Non-pigmented ciliary epithelial cell (primary cell): ENCODE data around the genes RNF149 and MAP4K4.

- RRBS = no CpG with 5 or more reads among the region's 5 CpGs
These were observed 73.9 kb downstream of the NPAS2 start for GRCh38 chr2:100893791-100894239.

- RRBS = no CpG with 5 or more reads among the region's 23 CpGs
These were observed 77.1 kb upstream of the RPL31 start for GRCh38 chr2:100924690-100925602.

DNA sequence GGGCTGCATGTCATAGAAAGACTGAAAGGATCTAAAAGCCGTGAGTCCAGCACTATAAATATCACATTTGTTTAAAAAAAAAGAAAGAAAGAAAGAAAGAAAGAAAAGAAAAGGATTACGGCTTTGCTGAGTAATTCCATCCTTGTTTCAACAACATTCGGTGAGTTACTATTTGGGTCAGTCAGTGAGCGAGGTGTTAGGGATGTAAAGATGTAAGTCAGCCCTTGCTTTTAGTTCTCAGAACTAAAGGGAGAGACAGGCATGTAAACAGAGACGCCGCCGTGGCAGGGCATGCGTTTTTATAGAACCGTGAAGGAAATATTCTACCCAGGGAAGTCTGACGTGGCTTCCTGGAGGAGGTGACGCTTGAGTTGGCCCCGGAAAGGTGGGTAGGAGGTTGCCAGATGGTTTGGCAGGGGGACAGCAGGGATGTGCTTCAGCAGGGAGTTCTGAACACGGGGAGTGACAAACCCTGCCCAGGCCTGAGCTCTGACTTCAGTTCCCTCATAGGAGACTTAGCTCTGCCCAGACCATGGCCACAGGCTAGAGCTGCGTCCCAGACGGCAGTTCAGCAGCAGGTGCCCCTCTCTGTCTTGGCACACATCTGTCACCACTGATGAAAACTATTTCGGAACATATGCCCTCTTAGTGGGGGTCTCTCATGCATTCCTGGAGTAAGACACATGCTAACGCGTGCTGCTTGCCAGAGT is 23.5 kb upstream of the RPL31 start:
- RRBS = no CpG with 5 or more reads among the region's 18 CpGs

DNA sequence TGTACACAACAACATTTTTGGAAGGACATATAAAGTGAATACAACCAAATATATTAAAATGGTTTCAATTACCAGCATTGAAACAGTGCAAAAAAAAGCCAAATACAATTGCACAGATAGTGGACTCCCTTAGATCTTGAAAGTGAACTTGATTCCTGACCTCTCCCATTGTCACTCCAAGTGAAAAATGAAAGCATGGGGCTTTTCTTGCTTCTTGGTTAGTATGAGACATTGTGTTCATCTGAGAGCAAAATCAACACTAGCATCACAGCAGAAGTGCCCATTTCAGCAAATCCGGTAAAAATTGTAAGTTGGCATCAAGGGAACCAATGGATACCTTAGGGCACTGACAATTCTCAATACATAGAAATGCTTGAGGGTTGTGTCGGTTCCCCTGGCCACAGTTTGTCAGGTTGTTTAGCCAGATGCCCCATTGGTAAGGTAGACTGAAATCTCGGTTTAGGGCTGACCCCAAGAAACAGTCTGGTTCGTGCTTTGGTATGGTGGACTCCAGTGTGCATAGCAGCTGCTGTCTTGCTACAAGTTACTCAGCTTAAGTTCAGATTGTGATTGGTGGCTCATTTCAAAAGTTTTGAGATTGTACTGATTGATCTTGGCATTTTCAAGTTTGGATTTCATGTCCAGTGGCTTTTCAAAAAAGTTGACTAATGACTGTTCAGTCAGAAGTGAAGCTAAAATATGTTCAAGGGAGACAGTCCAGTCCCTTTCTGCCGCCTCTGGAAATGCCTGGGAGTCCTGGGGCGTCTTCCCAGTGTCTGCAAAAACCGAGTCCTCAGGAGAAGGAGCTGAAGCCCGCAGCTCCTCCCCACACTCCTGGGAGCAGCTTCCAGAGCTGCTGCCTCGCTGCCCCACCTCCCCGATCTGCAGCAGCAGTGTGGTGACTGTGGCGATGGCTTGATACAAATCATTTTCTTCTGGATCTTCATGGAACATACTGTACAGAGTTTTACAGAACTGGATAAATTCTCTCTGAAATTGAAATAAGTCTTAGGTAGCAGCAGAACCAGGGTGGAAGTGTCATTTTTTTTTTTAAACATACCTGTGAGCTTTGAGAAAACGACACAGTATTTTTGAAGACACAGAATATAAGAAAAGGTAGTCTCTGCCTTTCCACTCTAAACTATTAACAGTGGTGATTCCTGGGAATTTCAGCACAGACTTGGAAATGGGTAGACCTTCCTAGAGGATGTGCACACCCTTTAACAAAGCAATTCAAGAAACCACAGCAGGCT is 5.6 kb downstream of the RPL31 start:
- RRBS = no CpG with 5 or more reads among the region's 12 CpGs

DNA sequence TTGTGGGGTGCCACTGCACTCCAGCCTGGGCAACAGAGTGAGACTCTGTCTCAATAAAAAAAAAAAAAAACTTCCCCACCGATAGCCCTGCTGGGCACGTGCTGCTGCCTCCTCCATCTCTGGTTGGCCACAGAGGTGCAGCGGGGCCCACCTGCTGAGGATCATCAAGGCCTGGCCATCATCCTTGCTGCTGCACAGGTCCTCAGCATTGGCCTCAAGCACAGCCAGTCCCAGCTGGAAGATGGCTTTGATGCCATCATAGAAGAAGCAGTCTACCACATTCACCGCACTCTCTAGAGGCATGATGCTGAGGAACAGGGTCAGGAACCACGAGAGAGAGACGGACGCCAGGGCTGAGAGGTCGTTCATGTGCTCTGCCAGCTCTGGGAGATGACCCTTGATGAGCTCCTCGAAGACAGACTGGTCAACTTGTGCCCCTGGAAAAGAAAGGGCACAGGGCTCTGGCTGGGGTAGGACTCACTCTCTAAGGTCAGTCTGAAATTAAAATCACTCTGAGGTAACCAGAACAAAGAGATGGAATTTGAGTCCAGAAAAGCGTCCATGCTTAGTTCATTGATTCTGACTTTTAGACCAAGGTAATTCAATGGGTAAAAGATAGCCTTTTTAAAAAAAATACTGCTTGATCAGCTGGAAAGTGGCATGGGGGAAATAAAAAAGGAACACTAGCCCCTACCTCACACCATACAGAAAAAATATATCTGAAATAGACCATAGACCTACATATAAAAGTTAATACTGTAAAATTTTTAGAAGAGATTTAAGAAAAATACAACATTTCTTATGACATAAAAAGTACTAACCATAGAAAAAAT is 27.5 kb downstream of the RPL31 start:
- RRBS = no CpG with 5 or more reads among the region's 10 CpGs

- RRBS = no CpG with 5 or more reads among the region's 14 CpGs
These were observed 41.5 kb downstream of the TBC1D8 start for GRCh38 chr2:101109461-101110251.

DNA sequence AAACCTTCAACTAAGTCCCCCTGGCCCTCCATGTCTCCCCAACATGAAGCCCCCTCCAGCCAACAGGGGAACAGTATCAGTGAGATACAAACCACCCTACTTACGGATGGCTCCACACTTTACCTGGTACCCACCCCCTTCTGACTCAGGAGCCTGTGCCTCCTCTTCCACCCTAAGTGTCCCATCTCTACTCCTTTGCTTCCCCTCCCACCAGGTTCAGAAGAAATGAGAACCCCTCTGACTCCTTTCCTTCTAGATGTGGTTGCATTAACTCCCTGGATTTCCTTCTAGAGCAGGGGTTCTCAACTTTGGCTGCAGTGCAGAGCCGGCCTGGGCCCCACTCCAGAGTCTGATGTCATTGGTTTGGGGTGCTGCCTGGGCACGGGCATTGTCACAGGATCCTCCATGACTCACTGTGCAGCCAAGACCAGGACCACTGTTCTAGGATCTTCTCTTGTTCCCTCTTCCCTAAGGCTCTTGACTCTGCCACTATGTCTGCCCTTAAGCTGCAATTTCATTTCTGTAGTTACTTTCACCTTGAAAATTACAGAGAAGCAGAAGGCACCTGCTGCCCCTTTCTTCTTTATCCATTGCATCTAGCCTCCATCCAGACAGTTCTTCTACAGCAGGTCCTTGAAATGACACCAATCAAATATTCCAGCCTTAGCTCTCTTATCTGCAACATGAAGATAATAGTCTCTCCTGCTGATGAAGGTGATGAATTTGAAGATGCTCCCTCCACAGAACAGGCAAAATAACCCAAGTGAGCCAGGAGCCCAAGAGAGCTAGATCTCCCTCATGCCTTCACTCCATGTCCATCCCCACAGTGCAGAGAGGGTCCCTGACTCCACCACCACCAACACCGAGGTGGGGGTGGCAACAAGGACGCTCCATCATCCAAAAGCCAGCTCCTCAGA is 31.7 kb downstream of the TBC1D8 start:
- RRBS = no CpG with 5 or more reads among the region's 5 CpGs

DNA sequence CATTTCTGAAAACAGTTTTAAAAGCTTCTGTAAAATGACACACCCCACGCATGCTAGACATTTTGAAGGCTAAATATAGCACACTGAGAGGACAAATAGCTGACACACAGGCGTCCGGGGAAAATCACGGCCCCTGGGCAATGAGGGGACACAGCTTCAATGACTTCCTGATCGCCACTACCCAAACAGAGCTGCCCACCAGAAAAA is 10.9 kb downstream of the TBC1D8 start:
- RRBS = no CpG with 5 or more reads among the region's 5 CpGs

- RRBS = no CpG with 5 or more reads among the region's 12 CpGs
These were observed 1.2 kb downstream of the CNOT11 start for GRCh38 chr2:101253781-101254393.

GRCh38 chr2:101273611-101274640 is 21.2 kb downstream of the CNOT11 start:
- RRBS = no CpG with 5 or more reads among the region's 11 CpGs

DNA sequence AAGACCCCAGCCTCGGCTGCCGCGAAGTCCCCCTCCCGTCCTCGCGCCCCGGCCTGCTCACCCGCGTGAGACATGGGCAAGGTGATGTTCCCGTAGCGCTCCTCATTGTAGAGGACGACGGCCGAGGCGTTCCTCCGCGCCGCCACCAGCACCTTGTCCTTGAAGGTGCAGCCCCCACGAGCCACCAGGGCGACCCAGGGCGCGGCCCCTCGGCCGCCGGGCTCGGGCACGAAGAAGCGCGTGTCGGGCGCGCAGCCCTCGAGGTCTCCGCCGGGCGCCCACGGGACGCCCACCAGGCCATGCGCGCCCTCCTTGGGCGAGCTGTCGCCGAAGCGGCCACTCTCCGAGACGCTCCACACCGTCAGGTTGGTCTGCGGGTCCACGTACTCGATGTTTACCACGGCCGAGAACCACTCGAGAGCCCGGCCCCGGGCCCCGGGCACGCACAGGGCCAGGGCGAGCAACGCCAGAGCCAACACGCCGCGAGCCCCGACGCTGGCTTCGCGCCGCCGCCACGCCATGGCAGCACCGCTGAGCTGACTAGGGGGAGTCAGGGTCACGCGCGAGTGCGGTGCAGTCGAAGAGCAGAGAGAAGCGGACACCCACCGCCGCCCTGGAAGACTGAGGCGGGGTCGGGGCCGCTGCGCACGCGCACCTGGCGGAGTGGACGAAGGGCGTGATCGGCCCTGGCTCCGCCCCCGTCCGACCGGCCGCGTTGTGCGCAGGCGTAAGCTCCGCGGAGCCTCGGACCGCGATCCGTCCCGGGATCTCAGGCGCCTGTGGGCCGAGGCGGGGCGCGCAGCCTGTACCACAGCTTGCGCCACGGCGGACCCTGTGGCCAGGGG is at the start of gene RNF149:
Gene RNF149, minus strand, starts transcription at position 634 of the 845 bp plus-strand sequence.
- RRBS = 2% methylated on average over 27 of the region's 111 CpGs

GRCh38 chr2:101630083-101630853 is 67.2 kb upstream of the MAP4K4 start:
- RRBS = no CpG with 5 or more reads among the region's 16 CpGs

- RRBS = 1% methylated on average over 75 of the region's 160 CpGs
These were observed at the start of gene MAP4K4 for GRCh38 chr2:101697294-101698373. TSS of gene MAP4K4 (plus strand) at chr2:101697707.

GRCh38 chr2:101834180-101834664 is 136.7 kb downstream of the MAP4K4 start:
- RRBS = no CpG with 5 or more reads among the region's 4 CpGs

- RRBS = no CpG with 5 or more reads among the region's 5 CpGs
These were observed 4.0 kb upstream of the IL1R2 start for GRCh38 chr2:101987692-101988130.

GRCh38 chr2:102006392-102006633 is 14.6 kb downstream of the IL1R2 start:
- RRBS = no CpG with 5 or more reads among the region's 5 CpGs

- RRBS = no CpG with 5 or more reads among the region's 4 CpGs
These were observed 41.6 kb downstream of the IL1R2 start for GRCh38 chr2:102033342-102033871.

DNA sequence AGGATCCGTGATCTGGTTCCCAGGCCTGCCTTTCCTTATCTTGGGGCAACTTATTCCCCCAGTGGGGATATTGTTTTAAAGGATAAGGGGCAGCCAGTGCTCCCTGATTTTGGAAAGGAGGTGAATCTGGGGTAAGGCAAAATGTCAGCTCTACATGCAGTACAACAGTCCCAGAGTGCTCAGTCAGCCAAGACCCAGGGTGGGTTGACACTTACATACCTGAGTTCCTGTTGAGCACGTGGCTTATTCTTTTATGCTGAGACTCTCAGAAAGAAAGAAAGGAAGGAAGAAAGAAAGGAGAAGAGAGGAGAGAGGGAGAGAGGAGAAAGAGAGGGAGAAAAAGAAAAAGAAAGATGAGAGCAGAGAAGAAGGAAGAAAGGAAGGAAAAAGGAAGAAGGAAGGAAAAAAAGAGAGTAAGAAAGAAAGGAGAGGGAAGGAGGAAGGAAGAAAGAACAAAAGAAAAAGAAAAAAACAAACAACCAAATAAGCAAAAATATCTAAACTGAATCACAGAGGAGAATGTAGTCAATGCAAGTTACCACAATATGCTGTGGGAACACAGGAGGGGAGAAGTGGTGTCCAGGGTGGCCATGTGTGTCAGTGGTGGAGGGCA is 50.3 kb downstream of the IL1R2 start:
- RRBS = no CpG with 5 or more reads among the region's 2 CpGs

- RRBS = no CpG with 5 or more reads among the region's 10 CpGs
These were observed 69.5 kb downstream of the IL1R2 start for GRCh38 chr2:102061122-102061849.

- RRBS = 94% methylated on average over 3 of the region's 12 CpGs
These were observed 73.3 kb upstream of the IL1R1 start for GRCh38 chr2:102069039-102069946.